Right atrium auricular region (tissue), 2 donors: Measurements from ENCODE around the gene TEDC1.

GRCh38 chr14:105255135-105255585, 6.8 kb downstream of the BTBD6 start:
- PRO-cap: no peak
- RAMPAGE, long total RNA, 2 experiments: no peak in any of the 2 experiments

DNA sequence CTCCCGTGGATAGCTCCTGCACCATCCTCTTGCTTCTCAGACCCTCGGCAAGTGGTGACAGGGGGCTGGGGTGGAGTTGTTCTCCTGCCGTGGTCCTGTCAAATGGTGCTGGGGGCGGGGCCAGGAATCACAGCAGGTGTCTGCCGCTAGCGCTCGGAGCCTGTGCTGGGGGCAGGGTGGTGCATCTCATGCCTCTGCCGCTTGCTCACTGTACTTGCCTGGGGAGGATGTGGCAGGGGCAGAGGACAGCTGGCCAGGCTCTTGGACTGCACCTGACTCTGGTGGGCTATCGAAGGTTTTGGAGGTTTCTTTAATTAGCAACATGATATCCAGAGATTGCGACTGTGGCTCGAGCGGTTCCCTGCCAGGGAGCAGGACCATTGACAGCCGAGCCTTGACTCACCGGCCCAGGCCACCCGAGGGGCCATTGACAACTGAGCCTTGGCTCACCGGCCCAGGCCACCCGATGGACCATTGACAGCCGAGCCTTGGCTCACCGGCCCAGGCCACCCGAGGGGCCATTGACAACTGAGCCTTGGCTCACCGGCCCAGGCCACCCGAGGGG, 12.9 kb downstream of the PACS2 start:
- PRO-cap: no peak
- RAMPAGE, long total RNA, 2 experiments: no peak in any of the 2 experiments

GRCh38 chr14:105475796-105476474, 1.3 kb downstream of the CRIP2 start:
- PRO-cap: bidirectional peak, plus-strand start at chr14:105475859, minus-strand start at chr14:105475721; bidirectional peak, plus-strand start at chr14:105476098, minus-strand start at chr14:105475973; bidirectional peak, plus-strand start at chr14:105476318, minus-strand start at chr14:105476219
- RAMPAGE, long total RNA, 2 experiments: no peak in any of the 2 experiments

DNA sequence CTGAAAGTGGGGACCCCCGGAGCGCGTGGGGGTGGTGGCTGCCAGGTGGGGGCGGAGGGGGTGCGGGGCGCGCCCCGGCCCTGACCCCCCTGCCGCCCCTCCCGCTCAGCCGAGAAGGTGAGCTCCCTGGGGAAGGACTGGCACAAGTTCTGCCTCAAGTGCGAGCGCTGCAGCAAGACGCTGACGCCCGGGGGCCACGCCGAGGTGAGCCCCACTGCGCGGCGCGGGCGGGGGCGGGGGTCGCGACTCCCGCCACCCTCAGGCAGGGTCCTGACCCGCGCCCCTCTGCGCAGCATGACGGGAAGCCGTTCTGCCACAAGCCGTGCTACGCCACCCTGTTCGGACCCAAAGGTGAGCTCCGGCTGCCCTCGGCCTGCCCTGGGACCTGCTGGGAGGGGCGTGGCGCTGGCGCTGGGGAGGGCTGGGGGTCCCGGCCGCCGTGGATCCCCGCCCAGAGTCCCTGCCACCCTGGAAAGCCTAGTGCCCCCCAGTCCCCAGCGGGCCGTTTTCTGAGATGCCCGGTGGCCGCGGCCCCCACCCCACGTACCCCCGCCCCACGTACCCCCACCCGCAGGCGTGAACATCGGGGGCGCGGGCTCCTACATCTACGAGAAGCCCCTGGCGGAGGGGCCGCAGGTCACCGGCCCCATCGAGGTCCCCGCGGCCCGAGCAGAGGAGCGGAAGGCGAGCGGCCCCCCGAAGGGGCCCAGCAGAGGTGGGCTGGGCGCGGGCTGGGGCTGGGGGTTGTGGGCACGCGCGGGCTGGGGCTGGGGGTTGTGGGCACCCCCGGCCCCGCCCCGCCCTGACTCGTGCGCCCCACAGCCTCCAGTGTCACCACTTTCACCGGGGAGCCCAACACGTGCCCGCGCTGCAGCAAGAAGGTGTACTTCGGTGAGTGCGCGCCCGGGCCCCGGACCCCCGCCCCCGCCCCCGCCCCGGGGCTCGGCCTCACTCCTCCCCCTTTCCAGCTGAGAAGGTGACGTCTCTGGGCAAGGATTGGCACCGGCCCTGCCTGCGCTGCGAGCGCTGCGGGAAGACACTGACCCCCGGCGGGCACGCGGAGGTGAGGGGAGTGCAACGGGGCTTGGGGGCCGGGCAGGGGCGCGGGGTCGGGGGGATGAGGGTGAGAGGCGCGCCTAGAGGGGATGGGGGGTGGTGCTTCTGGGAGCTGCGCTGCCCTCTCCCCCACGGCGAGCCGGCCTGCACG, 3.9 kb downstream of the CRIP2 start:
- PRO-cap: no peak
- RAMPAGE, long total RNA, 2 experiments: no peak in any of the 2 experiments

DNA sequence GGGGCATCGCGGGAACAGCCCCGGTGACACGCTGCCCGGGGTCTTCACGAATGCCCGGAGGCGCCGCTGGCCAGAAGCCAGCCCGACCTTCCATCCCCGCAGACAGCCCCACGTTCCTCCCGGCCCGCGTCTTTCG, 826 bp upstream of the TEDC1 start:
- PRO-cap: no peak
- RAMPAGE, long total RNA, 2 experiments: no peak in any of the 2 experiments

- PRO-cap: bidirectional peak, plus-strand start at chr14:105491246, minus-strand start at chr14:105490742
- RAMPAGE, long total RNA, 2 experiments: no peak in any of the 2 experiments
Observed at GRCh38 chr14:105490488-105491420, at the start of gene TEDC1. TEDC1 (plus strand) TSS chr14:105491246.

DNA sequence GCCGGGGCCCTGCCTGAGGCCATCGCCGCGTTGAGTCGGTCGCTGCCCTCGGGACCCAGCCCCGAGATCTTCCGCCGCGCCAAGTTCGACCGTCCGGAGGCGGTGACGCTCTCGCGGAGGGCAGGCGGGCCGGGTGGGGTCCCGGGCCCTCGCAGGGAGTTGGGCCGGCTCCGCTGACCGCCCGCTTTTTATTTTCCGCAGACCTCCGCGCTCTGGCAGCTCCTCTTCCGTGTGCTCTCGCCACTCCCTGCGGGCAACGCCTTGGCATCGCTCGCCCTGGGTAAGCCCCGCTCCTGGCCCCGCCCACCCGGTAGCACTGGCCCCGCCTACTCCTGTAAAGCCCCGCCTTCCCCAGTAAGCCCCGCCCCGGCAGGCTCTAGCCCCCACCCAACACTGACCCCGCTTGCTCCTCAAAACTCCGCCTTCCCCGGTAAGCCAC, 394 bp downstream of the TEDC1 start:
- PRO-cap: unidirectional peak, minus-strand start at position 236 of the sequence
- RAMPAGE, long total RNA, 2 experiments: no peak in any of the 2 experiments

GRCh38 chr14:105527759-105528841, 1.7 kb downstream of the TMEM121 start:
- PRO-cap: bidirectional peak, plus-strand start at chr14:105528597, minus-strand start at chr14:105528504
- RAMPAGE, long total RNA, 2 experiments: no peak in any of the 2 experiments

DNA sequence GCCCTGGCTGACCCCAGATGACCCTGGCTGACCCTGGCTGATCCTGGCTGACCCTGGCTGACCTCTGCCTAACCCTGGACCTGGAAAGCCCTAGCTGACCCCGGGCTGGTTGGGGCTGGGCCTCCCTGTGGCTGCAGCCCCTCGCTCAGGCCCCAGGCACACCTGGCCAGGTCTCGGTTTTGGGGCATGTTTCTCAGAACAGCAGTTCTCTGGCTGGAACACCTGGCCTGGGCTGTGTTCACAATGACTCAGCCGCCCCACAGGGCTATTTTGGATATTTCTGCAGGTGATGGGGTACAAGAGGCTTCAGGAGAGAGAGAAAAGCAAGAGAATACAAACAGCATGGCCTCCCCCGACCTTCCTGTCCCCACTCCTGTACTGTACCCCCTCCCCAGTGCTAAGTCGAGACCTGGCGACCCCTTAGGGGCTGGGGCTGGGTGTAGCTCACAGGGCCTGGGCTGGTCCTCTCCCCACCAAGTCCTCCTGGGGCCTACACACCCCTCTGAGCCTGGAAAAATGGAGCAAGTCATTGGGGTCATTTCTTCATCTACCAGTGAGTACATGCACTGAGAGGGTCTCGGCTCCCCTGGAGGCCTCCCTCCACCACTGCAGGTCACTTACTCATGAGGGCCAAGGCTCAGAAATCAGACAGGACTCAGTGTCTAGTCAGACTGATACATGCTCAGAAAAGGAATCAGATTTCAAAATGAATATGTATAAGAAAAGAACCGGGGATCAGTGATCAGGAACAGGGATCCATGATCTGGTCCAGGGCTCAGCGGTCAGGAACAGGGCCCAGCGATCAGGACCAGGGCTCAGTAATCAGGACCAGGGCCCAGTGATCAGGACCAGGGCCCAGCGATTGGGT, 55.8 kb downstream of the TMEM121 start:
- PRO-cap: no peak
- RAMPAGE, long total RNA, 2 experiments: no peak in any of the 2 experiments

GRCh38 chr14:105698849-105699651, 172.7 kb downstream of the TMEM121 start:
- PRO-cap: no peak
- RAMPAGE, long total RNA, 2 experiments: no peak in any of the 2 experiments

- PRO-cap: no peak
- RAMPAGE, long total RNA, 2 experiments: no peak in any of the 2 experiments
Observed at GRCh38 chr14:105741425-105742238, 215.2 kb downstream of the TMEM121 start.

DNA sequence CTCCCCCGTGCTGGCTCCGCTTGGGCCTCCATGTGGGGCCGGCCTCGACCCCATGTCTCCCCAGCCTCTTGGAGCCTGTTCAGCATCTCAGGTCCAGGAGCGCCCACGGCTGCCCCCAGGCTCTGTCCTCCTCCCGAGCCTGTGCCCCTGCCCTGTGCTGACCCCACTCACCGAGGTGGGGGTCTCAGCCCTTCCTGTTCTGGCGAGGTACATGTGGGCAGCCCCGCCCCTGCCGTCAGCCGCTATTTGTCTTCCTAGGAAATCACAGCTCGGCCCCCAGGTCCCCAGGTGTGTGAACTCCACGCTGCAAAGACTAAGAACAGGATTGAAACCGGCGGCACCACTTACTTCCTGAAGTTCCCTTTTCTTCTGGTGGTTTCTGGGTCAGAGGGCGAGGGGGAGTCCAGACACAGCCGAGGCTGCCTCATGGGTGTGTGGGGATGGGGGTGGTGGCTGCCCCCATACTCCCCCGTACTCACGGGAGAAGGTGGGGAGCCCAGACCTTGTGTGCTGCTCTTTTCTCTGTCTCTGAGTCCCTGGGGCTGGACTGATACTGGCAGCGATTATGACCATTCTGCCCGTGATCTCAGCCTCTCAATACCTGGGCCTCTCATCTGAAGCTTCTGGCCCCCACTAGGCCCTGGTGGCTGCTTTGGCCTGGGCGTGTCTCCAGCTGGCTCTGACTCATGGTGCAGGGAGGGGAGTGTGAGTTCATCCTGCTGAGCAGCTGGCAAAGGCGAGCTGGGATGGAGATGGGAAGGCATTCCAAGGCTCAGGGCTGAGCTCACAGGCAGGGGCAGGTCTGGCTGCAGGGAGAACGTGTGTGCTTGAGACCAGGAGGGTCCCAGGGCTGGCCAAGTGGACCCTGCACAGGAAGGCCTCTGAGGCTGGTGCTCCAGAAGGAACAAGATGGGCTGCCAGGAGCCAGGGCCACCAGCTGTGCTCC, 221.6 kb downstream of the TMEM121 start:
- PRO-cap: no peak
- RAMPAGE, long total RNA, 2 experiments: start-site peak on the minus strand in 1 of 2 experiments, centred at position 592 of the sequence, 6 reads per replicate

GRCh38 chr14:105898493-105899149, 372.2 kb downstream of the TMEM121 start:
- PRO-cap: no peak
- RAMPAGE, long total RNA, 2 experiments: no peak in any of the 2 experiments

GRCh38 chr14:106012135-106012729, 485.8 kb downstream of the TMEM121 start:
- PRO-cap: no peak
- RAMPAGE, long total RNA, 2 experiments: no peak in any of the 2 experiments

GRCh38 chr14:106185305-106185726, 658.9 kb downstream of the TMEM121 start:
- PRO-cap: no peak
- RAMPAGE, long total RNA, 2 experiments: no peak in any of the 2 experiments

DNA sequence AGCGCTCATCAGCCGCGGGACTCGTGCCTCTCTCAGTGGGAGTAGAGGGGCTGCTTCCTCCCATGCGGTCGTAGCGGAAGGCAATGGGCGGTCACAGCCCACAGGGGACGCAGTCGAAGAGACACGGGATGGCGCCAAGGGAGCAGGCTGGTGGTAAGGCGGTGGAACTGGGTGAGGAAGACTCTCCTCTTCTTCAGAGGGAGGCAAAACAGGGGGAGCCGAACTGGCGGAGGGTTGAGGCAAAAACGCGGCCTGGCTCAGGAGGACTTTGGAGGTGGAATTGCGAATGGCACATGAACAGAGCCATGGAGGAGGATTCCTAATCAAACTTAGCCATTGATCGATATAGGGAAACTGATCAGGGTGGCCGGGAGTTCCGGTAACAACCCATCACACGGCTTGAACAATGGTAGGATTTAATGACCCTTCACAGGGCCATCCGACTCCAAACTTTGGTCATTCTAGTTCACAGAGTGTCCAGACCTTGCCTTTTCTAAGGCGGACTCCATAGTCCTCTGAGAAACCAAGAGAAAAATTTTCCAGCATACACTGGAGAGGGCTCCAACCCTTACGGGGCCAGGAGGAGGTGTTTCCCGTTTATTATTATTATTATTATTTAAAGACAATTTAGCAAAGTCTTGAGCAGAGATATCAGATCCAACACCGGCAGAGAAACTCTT, 677.9 kb downstream of the TMEM121 start:
- PRO-cap: no peak
- RAMPAGE, long total RNA, 2 experiments: no peak in any of the 2 experiments

DNA sequence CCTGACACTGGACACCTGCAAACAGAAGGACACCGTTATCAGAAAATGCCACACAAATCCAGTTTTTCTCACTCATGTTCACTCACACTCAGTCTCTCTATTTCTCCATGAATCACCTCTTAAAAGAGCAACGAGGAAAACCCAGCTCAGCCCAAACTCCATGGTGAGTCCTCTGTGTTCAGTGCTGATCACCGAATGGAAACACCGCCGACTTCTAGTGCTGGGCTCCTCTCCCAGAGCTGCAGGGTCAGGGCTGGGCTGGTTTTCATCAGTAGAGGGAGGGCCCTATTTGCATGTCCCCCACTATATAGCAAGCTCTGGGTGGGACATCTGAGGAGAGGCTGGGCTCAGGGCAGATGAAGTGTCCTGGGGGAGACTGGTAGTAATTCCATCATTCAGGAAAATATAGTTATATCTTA, 833.7 kb downstream of the TMEM121 start:
- PRO-cap: no peak
- RAMPAGE, long total RNA, 2 experiments: start-site peak on the minus strand in 1 of 2 experiments, centred at position 238 of the sequence, 13 reads per replicate

GRCh38 chr14:106761872-106762295, 1235.5 kb downstream of the TMEM121 start:
- PRO-cap: no peak
- RAMPAGE, long total RNA, 2 experiments: no peak in any of the 2 experiments